SK-N-DZ (cell line): ENCODE measurements around the gene PAPPA2.

GRCh38 chr1:173642773-173643140 lies 7.6 kb downstream of the TEX50 start:
RAMPAGE:
- cytosol, long total RNA: no peak
- nucleus, long total RNA: no peak

GRCh38 chr1:173822175-173822768 lies 2.2 kb upstream of the DARS2 start:
RAMPAGE:
- cytosol, long total RNA: no peak
- nucleus, long total RNA: no peak

RAMPAGE:
- cytosol, long total RNA: no peak
- nucleus, long total RNA: no peak
Measured at GRCh38 chr1:173856942-173858153, 10.8 kb upstream of the ZBTB37 start.

DNA sequence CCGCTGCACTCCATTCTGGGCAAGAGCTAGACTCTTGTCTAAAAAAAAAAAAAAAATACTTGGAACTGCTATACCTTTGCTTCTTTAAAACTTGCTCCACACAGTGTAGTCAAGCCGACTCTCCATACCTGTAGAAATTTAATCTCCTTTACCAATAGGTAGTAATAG lies 3.1 kb upstream of the ZBTB37 start:
RAMPAGE:
- cytosol, long total RNA: no peak
- nucleus, long total RNA: no peak

DNA sequence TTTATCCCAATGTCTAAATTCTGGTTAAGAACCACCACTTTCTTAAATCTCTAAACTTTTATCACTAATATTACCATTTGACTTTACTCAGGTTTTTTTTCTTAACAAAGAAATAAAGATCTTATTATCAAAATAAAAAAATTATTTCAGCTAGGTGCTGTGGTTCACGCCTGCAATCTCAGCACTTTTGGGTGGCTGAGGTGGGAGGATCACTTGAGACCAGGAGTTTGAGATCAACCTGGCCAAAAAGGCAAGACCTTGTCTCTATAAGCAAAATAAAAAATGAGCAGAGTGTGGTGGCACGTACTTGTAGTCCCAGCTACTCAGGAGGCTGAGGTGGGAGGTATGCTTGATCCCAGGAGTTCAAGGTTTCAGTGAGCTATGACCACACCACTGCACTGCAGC lies 23.5 kb downstream of the RC3H1 start:
RAMPAGE:
- cytosol, long total RNA: no peak
- nucleus, long total RNA: no peak

RAMPAGE:
- cytosol, long total RNA: no peak
- nucleus, long total RNA: no peak
Measured at GRCh38 chr1:174077716-174078230, 55.6 kb upstream of the RC3H1 start.

DNA sequence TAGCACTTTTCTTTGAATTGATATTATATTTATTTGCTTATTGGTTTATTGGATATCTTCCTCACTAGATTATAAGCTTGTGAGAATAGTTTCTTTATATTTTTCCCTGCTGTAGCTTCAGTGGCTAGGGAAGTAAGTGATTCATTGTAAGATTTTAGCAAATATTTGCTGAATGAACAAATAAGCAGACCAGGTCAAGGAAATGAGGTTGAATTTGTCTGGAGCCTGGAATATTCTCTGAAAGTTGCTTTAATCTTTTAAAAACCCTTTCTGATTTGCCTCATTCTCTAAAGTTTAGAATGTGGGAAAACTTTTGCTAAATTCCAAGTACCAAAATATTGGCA lies 80.2 kb downstream of the RABGAP1L start:
RAMPAGE:
- cytosol, long total RNA: no peak
- nucleus, long total RNA: no peak

DNA sequence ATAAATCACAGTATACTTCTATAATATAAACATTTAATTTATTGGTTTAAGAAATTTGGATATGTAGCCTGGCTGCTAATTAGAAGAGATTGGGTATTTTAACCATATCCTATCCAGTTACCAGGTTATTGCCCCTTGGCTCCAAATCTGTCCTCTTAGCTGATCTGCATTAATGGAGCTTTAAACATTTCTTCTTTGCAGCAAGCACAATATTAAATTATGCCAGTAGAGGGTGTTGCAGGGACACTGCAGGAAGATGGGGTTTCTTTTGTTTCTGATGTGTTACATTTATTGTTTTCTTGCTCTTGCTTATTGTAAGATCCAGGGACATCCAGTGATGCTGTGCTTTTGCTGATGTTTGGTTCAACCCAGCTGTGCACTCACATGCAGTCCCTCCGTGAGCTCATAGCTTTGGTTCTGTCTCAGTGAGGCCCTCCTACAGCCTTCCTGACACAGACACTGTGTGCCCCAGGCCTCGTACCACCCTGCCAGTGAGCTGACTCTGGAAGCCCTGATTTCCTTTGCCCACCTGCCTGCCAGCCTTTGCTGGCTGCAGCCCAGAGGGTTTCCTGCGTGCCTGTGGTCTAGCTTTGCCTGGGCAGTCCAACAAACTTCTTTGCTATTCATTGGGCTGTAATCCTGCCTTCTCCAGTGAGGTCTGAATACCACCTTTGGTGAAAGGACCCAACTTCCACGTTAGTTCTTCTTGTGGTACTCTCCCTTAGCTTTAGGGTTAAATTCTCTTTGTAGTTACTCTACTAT lies 103.5 kb downstream of the RABGAP1L start:
RAMPAGE:
- cytosol, long total RNA: no peak
- nucleus, long total RNA: no peak

DNA sequence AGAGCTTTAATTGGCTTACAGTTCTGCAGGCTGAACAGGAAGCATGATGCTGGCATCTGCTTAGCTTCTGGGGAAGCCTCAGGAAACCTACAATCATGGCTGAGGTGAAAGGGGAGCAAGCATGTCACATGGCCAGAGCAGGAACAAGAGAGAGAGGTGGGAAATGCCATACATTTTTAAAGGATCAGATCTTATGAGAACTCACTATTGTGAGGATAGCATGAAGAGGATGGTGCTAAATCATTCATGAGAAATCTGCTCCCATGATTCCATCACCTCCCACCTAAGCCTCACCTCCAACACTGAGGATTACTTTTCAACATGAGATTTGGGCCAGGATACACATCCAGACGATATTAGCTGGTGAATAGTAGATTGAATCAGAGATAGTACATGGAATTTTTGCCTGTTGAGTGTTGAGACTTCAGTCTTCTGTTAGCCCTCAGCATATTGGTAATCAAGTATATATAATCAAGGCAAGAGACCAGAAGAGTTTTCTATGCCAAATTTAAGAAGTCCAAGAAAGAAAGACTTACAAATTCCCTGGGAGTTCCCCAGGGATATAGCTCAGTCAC lies 75.0 kb downstream of the GPR52 start:
RAMPAGE:
- cytosol, long total RNA: no peak
- nucleus, long total RNA: no peak

DNA sequence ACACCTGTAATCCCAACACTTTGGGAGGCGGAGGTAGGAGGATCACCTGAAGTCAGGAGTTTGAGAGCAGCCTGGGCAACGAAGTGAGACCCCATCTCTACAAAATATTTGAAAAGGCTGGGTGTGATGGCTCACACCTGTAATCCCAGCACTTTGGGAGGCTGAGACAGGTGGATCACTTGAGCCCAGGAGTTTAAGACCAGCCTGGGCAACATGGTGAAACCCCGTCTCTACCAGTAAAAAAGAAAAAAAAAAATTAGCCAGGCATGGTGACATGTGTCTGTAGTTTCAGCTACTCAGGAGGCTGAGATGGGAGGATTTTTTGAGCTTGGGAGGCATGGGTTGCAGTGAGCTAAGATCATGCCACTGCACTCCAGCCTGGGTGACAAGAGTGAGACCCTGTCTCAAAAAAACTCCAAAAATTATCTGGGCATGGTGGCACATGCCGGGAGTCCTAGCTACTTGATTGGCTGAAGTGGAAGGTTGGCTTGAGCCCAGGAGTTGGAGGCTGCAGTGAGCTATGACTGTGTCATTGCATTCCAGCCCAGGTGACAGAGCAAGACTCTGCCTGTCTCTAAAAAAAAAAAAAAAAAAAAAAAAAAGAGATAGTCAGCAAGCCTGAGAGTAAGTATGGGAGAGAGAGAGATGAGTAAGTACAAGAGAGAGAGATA lies 181.0 kb upstream of the CACYBP start:
RAMPAGE:
- cytosol, long total RNA: no peak
- nucleus, long total RNA: no peak

RAMPAGE:
- cytosol, long total RNA: no peak
- nucleus, long total RNA: no peak
Measured at GRCh38 chr1:175218635-175218988, 26.0 kb upstream of the KIAA0040 start.

DNA sequence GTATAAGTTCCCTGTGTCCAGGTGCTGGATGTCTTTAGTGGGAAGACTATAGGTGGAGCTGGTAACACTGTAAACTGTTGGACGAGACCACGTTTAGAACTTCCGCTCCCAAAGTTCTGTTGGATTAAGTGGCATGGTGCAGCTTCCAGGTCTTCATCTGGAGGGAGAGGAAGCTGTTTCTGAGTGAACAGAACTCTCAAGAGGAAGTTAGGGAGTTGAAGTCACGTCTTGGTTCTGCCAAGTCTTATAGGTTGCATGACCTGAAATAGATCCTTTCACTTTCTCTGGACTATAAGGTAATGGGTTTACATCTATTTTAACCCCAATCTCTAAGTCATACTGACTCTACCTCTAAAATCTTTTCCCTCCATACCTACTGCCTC lies 97.4 kb upstream of the TNR start:
RAMPAGE:
- cytosol, long total RNA: no peak
- nucleus, long total RNA: no peak

RAMPAGE:
- cytosol, long total RNA: no peak
- nucleus, long total RNA: no peak
Measured at GRCh38 chr1:176206033-176206937, 801 bp downstream of the COP1 start.

DNA sequence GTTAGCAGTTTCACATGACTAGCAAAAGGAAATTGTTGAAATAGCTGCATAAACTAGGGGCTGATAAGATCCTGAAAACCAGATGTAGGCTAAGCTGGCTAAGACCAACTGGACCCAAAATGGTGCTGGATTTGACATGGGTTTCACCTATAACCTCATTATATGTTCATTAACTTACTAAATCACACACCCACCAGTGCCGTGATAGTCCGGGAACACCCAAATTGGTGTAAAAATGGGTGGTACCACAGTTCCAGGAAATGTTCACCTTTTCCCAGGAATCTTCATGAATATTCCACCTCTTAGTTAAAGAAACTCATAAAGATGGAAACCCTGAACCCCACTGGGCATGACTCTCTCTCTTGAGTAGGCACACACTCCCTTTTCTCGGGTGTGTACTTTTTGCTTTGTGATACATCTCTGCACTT lies at the start of gene PAPPA2:
Gene PAPPA2, plus strand, starts transcription at position 350 of the 428 bp plus-strand sequence.
RAMPAGE:
- cytosol, long total RNA: no peak
- nucleus, long total RNA: no peak

GRCh38 chr1:176893457-176893958 lies 271.0 kb downstream of the ASTN1 start:
RAMPAGE:
- cytosol, long total RNA: no peak
- nucleus, long total RNA: no peak

DNA sequence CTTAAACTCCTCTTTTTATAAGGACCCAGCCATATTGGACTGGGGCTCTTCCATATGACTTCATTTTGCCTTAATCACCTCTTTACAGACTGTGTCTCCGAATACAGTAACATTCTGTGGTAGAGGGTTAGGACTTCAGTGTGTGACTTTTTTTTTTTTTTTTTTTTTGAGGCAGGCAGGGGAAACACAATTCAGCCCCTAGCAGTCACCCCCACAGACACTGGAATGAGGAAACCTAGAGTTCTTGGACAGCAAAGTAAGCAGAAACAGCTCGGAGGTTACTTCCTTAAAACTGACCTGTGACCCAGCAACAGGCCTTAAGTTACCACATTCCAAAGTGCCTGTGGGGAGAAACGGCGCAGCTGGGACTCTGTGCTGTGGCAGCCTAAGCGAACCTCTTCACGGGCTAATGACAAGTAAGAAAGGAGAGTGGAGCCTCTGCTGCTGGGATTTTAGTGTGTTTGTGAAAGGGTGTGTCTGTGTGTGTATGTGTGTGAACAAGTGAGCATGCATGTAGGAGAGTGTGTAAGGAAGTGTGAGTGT lies 180.5 kb downstream of the BRINP2 start:
RAMPAGE:
- cytosol, long total RNA: no peak
- nucleus, long total RNA: no peak

DNA sequence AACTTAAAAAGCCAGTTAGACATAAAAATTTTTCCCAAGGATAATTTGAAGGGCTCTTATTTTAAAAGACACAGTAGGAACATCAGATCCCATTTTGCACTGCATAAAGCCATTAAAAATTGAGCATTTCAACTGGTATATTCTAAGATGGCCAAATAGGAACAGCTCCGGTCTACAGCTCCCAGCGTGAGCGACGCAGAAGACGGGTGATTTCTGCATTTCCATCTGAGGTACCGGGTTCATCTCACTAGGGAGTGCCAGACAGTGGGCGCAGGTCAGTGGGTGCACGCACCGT lies 336.1 kb downstream of the SEC16B start:
RAMPAGE:
- cytosol, long total RNA: no peak
- nucleus, long total RNA: no peak

GRCh38 chr1:177650857-177651435 lies 318.9 kb downstream of the SEC16B start:
RAMPAGE:
- cytosol, long total RNA: no peak
- nucleus, long total RNA: no peak

RAMPAGE:
- cytosol, long total RNA: no peak
- nucleus, long total RNA: no peak
Measured at GRCh38 chr1:178039597-178040476, 54.1 kb upstream of the RASAL2 start.

GRCh38 chr1:178098216-178098890 lies 4.4 kb downstream of the RASAL2 start:
RAMPAGE:
- cytosol, long total RNA: no peak
- nucleus, long total RNA: no peak